Cytotoxic T cell (primary cell): ENCODE results near the genes NDUFB4, POLQ and PARP15.

DNA sequence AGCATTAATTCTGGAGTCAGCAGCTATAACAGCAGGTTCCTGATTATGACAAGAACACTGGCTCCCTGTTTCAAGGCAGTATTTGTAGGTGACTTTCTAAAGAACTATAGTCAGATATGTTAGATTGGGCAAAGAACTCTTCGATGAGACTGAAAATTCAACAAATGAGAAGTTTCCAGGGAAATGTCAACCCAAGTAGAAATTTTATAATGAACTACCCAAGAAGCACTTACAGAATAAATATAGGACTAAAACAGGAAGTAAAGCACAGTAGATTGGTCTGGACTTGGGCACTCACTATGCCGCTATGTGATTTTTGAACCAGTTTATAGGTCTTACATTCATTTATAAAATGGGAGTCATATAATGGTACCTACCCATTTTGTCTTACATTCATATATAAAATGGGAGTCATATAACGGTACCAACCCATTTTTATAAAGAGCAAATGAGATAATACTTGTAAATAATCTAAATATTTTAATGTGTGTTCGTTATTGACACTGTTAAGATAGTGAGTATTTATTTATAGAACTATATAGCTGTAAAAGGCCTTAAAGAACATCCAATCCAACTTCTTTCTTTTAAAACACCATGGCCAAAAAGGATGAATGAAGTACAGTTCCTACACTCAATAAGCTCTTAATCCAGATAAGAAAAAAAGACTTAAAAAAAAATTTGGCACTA, 7.6 kb downstream of the TMEM39A start:
- PRO-cap, 2 experiments, result no peak in any of the 2 experiments

- PRO-cap, 2 experiments, result no peak in any of the 2 experiments
These were observed 2.3 kb upstream of the CD80 start for GRCh38 chr3:119561701-119562065.

DNA sequence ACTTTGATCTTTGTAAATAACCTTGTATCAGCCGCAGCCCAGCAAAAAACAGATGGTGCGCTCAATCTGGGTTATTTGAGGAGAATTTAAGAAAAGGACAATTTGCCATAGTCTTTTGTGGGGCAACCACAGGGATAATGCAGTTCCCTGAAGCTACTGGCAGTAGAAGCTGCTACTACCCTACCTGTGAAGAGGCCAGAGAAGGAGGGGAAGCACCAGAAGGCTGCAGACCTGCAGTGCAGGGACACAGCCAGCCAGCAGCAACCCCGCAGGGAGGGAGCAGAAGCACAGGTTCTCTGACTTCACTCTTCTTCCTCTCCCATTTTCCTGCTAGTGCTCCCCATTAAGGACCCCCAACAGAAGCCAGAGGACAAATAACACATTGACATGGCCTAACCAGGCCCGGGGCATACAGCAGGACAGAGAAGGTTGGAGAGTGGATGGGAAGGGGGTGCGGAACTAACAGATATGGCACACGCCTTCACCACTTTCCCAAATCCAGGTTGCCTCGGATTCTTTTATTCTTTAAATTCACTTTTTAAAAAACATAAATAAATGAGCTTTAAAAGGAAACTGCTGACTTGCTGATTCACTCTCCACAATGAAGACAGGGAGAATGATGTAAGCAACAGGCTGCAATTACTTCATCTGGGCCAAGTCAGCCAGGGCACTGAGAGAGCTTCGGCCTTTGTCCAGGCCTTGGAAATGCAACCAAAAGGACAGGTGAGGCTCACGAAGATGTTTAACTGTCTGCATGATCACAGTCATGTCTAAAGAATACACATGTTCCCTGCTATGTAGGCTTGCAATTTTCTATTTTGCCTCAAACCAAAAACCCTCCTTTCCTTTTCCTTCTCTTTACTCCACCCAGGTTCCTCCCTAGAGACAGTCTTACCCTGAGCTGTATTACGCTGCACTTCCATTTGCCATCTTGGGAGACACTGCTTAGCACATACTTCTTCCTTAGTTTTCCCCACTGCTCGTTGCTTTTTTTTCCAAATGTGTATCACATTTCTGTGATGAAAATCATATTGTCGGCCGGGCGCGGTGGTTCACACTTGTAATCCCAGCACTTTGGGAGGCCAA, 30.0 kb downstream of the POPDC2 start:
- PRO-cap, 2 experiments, result no peak in any of the 2 experiments

DNA sequence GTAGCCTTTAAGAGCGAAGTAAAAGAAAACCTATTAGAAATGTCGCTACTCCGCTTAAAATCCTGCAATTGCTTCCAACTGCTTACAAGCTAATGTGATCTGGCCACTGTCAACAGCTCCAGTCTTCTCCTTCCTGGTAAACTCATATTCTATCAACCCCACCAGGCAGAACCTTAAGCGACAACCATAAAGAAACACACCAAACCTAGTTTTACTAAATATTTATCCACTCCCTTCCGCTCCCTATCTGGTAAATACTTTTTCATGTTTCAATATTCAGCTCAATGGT, 110.2 kb downstream of the NR1I2 start:
- PRO-cap, 2 experiments, result no peak in any of the 2 experiments

GRCh38 chr3:120145589-120146057, 51.4 kb upstream of the GSK3B start:
- PRO-cap, 2 experiments, result no peak in any of the 2 experiments

DNA sequence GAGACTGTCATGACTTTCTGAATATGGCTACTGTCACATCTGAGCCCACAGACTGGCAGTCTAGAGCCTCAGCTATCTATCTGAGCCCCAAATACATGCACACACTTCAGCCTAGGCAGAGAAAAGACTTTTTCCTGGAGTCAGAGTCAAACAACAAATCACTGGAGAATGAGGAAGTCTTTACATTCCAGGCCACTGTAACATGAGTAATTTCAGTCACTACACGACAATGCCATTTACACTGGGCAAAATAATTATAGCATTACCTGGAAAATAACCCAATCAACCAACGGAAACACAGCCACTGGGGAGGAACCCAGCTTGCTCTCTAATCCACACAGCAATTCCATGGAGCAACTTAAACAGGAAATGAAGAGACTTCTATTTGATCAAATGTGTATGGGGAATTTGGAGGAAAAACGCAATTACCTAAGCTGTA, 15.2 kb downstream of the FSTL1 start:
- PRO-cap, 2 experiments, result no peak in any of the 2 experiments

GRCh38 chr3:120438813-120439286, 11.9 kb downstream of the FSTL1 start:
- PRO-cap, 2 experiments, result no peak in any of the 2 experiments

DNA sequence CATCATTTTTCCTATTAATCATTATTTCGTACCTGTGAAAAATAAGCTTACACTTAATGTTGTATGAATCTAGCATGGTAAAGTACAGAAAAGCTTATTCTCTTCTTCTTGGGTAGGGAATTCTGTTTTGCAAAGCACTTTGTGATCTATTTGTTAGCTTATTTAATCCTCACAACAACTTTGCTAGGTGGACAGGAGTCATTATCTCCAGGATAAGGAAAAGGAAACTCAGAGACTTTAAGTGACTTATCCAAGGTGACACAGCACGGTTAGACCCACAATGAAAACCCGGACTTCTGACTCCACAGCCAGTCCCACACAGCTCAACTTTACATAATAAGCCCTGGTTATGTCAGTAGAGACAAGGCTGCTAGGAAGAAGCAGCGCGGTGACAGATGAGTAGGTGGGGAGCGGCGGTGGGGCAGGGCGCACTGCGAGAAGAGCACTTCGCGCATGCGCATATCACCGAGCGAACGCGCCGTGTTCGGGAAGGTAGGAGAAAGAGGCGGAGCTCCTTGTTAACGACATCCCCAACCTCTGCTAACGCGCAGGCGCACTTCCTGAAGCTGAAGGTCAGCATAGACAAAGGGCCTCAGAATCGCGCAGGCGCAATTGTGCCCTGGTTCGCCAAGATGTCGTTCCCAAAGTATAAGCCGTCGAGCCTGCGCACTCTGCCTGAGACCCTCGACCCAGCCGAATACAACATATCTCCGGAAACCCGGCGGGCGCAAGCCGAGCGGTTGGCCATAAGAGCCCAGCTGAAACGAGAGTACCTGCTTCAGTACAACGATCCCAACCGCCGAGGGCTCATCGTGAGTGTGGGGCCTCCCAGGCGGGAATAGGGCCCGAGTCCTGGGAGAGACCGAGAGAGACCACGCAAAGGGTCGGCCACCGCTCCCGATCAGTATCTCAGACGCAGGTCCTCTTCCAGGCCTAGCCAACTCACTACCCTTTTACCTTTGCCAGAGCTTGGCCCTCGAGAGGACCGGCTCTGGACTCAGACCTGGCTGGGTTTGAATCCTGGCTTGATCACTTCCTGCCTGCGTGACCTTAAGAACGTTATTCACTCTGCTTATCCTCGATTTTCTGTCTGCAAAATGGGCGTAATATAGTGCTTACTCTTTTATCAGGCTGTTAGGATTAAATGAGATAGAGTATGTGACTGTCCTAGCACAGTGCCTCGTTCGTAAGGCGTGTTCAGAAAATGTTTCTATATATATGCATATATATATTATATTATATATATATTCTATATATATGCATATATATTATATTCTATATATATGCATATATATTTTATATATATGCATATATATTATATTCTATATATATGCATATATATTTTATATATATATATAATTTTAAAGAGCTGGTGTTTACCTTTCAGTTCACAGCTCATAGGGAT, at the start of gene NDUFB4:
TSS of gene NDUFB4 (plus strand) at position 609 of the 1,405 bp plus-strand sequence.
- PRO-cap, 2 experiments, result peak in 2 of 2 experiments; most common plus-strand start position 609 of the sequence (in 1); most common minus-strand start position 338 of the sequence (in 2)

DNA sequence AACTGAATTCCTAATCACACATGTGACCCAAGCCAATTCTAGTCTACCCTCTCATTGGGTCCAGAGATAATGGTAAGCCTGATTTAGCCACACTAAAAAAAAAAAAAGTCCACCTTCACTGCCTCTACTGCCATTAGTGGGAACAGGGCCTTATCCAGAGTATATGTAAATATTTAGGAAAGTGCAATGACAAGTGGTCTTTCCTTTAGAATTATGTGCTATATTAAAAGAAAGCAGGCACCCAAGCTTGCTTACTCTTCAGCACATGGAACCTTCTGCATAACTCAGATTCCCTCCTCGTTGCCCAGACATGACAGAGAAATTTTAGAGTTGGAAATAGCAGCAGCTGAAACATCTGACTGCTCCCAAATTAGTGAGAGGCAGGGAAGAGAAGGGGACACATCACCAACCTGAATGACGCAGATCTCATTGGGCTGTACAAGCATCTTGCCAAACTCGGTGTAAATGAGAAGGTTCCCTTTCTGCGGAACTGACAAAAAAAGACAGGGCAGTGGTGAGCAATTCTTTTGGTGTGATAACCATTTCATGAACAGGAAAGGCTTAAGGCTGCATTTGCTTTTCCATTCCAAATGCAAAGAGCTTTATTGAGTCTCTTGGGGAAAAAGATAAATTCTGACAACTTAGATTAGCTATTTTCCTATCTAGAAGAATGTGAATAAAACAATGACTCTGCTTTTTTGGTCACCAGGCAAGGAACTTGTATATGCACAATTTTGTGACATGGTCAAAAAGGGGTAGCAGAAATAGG, 35.3 kb downstream of the HGD start:
- PRO-cap, 2 experiments, result no peak in any of the 2 experiments

GRCh38 chr3:120679660-120680257, 2.3 kb downstream of the HGD start:
- PRO-cap, 2 experiments, result no peak in any of the 2 experiments

- PRO-cap, 2 experiments, result peak in 1 of 2 experiments; most common minus-strand start chr3:120719381 (in 1)
These were observed 23.0 kb downstream of the RABL3 start for GRCh38 chr3:120719073-120719885.

- PRO-cap, 2 experiments, result no peak in any of the 2 experiments
These were observed 298 bp upstream of the STXBP5L start for GRCh38 chr3:120907653-120908161.

- PRO-cap, 2 experiments, result peak in 2 of 2 experiments; most common plus-strand start chr3:121546083 (in 2); most common minus-strand start chr3:121545783 (in 1)
These were observed at the start of gene POLQ for GRCh38 chr3:121545130-121546403. Gene POLQ (minus strand): TSS chr3:121545988.

- PRO-cap, 2 experiments, result no peak in any of the 2 experiments
These were observed 8.1 kb downstream of the FBXO40 start for GRCh38 chr3:121601058-121601848.

DNA sequence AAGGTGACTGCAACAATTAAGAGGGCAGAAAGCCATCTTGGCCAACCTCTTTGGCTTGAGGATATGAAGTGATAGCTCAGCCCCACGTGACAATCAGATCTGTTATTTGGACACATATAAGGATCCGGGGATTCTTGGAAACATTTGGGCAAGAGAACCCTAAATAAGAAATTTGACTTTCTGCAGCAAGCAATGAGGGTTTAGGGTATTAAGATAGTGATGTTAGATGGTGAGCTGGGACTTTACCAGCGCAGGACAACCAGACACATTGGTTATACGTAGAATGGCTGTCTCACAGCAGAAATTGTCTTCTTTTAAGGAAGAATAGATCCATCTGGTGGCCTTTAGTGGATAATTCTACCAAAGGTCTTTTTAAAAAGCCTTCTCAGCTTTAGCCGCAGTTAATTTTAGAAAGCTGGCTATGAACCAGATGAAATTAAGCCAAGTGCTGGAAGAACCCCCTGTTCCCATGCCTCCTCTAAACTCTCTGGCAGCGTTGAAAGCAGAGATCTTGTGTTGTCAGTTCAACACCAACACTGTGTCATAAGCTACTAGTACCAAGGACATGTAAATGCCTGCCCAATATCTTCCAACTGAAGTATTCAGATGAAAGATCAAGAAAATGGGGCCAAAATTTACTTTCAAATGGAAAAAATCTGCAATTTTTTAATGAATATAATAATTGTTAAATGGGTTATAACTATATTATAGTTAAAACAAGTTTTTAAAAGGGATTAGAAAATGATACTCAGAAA, 12.2 kb downstream of the HCLS1 start:
- PRO-cap, 2 experiments, result no peak in any of the 2 experiments

DNA sequence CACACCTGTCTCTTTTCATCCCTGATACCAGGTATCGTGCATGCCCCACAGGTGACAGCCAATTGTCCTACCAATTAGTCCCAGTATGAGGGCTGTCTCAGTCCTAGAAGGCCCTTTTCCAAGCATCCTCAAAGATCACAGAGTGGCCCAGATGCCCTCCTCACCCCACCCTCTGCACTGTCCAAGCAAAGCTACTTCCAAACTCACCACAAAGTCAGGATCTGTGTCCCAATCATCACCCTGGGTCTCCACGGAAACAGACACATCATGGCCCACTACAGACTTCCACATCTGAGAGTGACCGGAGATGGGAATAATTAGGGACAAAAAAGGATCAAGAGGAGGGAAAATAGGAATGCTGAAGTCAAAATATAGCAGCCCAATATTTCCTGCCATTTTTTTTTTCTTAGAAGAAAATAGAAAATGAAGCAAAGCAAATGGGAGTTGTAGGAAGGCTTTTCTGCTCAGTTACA, 2.6 kb downstream of the HCLS1 start:
- PRO-cap, 2 experiments, result no peak in any of the 2 experiments

DNA sequence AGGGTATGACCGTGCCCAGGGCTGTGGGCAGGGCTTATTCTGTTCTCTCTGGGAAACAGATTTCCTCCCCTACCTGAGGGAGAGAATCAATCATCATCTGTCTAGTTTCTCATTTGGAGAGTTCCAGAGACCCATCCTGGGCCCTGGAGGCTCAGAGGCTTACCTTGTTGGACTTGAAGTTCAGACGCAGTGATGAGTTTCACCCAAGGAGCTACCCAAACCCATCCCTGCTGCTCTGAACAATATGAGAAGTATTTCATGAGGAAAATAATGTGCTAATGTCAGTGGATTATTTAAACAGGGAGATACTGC, 28.3 kb downstream of the CSTA start:
- PRO-cap, 2 experiments, result no peak in any of the 2 experiments

DNA sequence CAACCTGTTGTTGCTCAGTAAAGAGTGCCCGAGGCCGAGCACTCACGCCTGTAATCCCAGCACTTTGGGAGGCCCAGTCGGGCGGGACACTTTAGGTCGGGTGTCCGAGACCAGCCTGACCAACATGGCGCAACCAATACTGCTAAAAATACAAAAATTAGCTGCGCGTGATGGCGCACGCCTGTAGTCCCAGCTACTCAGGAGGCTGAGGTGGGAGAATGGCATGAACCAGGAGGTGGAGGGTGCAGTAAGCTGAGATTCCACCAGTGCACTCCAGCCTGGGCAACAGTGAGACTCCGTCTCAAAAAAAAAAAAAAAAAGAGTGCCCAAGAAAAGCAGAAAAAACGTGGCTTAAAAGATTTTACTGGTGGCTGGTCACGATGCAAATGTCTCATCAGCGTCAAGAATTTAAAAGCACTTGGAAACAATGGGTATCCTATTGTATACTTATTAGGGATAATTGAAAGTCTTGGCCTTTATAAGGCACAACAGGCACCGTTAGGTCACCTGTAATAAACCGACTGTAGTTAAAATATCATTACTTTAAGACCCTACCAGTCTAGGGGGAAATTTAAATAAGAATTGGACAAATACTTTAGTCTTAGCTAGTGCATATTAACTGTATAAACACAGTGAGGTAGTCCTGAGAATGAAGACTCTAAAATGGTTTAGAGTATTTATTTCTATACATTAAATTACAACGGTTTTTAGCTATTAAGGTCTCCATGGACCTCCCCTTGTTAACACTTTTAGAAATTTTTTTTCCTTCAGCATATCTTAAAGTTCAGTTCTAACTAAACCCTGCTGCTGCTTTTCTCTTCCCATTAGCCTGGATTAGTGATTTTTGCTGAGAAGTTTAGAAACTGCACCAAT, 1.4 kb upstream of the WDR5B start:
- PRO-cap, 2 experiments, result no peak in any of the 2 experiments

DNA sequence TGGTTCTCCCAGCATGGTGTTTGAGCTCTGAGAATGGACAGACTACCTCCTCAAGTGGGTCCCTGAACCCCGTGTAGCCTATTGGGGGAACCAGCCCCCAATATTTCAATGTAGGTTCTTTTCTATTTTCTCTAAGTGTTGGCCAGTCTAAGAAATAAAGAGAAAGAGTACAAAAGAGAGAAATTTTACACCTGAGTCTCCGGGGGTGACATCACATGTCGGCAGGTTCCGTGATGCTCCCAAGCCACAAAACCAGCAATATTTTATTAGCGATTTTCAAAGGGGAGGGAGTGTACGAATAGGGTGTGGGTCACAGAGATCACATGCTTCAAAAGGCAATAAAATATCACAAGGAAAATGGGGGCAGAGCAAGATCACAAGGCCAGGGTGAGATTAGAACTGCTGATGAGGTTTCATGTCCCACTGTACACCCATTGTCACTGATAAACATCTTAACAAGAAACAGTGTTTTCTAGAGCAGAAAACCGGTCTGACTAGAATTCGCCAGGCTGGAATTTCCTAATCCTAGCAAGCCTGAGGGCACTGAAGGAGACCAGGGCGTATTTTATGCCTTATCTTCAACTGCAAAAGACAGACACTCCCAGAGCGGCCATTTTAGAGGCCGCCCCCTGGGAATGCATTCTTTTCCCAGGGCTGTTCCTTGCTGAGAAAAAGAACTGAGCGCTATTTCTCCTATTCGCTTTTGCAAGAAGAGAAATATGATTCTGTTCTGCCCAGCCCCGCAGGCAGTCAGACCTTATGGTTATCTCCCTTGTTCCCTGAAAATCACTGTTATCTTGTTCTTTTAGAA, 27.8 kb upstream of the WDR5B start:
- PRO-cap, 2 experiments, result no peak in any of the 2 experiments

GRCh38 chr3:122577461-122578057, at the start of gene PARP15:
Gene PARP15 (plus strand): TSS chr3:122577650.
- PRO-cap, 2 experiments, result peak in 2 of 2 experiments; most common plus-strand start chr3:122577650 (in 2); most common minus-strand start chr3:122577585 (in 2)